Endothelial cell of umbilical vein (primary cell): ENCODE results near the genes DUS4L and PNPLA8.

DNA sequence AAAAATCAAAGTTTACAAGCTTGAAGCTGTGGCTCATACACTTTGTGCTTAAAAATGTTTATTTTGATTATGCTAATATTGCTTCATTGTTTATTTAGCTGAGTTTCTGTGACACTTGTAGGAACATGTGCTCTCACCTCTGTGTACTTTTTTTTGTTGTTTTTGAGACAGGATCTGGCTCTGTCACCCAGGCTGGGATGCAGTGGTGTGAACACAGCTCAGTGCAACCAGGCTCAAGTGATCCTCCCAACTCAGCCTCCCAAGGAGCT is 84.6 kb upstream of the SYPL1 start:
- PRO-cap = no peak
CAGE:
- cytosol, long polyA minus RNA = no peak
- cytosol, long polyA plus RNA = no peak
- long polyA plus RNA = no peak
- nucleus, long polyA minus RNA = no peak
- nucleus, long polyA plus RNA = no peak

- PRO-cap = no peak
CAGE:
- cytosol, long polyA minus RNA = no peak
- cytosol, long polyA plus RNA = no peak
- long polyA plus RNA = no peak
- nucleus, long polyA minus RNA = no peak
- nucleus, long polyA plus RNA = no peak
Measured at GRCh38 chr7:106206611-106207326, 78.0 kb downstream of the NAMPT start.

DNA sequence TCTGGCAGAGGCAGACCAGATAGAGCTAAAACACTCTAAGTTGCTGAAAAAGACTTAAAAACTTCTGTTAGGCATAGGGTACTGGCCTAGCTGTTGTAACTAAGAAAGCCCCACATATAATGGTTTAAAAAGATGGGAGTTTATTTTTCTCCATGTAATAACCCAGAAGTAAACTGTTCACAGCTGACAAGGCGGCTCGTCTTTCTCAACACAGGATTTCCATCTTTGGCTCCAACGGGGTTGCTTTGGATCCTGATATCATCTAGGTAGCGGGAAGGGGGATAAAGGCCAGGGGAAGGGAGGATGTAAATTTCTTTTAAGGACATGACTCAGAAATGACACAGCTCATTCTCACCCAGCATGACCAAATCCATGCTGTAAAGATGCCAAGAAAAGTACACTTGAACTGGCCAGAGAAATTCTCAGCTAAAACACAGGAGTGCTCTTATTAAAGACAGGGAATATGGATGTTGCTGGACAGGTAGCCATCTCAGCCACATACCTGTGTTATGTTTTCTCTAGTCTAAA is 68.4 kb downstream of the NAMPT start:
- PRO-cap = bidirectional peak, plus-strand start at position 448 of the sequence, minus-strand start at position 227 of the sequence
CAGE:
- cytosol, long polyA minus RNA = no peak
- cytosol, long polyA plus RNA = no peak
- long polyA plus RNA = no peak
- nucleus, long polyA minus RNA = no peak
- nucleus, long polyA plus RNA = no peak

DNA sequence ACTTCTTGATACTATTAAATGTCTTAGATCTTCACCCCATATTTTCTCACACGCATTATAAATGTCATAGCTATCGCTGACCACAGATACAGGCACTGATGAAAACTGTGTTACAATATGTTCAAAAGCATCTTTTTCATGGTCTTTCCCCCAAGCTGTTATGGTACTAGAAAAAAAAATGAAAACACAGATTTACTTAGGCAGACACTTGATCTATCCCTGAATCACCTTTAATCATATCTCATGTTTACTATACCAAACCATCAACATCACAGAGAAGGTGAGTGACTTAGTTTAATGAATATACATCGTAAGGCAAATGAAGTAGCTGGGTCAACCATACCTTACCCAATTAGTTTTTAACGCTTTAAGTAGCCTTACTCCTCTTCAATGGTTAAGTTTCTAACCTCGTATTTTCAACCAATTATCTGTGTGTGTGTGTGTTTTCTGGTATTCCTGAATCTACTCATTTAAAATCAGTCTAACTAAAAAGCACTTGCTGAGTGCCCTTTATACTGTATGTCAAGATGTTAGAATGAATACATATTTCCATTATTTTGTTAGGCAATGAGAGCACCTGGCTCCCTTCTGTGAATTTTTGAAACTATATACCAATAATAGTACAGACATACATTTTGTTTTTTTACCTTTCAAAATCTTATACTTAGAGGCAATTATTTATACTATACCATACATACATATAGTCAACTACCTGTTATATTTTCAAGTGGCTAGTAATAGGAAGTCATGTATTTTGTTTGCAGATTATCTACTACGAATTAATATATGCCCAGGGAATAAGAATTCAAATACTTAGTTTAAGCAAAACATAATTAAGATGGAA is 21.1 kb downstream of the NAMPT start:
- PRO-cap = no peak
CAGE:
- cytosol, long polyA minus RNA = no peak
- cytosol, long polyA plus RNA = no peak
- long polyA plus RNA = no peak
- nucleus, long polyA minus RNA = no peak
- nucleus, long polyA plus RNA = no peak

DNA sequence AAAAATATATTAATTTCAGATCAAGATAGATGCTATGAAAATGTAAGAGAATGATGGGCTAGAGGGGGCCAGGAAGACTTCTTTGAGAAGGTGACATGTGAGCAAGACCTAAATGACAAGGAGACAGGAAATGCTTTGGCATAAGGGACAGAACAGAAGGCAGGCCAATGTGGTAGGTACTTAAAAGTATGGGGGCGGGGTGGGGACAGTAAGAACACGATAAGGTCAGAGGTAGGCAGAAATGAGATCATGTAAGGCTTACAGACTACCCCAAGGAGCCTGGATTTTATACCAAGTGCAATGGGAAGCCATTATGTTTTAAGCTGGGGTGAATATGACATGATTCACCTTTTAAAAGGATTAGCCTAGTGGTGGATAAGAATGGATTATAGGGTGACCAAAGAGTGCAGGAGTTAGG is 5.0 kb downstream of the NAMPT start:
- PRO-cap = no peak
CAGE:
- cytosol, long polyA minus RNA = no peak
- cytosol, long polyA plus RNA = no peak
- long polyA plus RNA = no peak
- nucleus, long polyA minus RNA = no peak
- nucleus, long polyA plus RNA = no peak

GRCh38 chr7:106326555-106327138 is 41.9 kb upstream of the NAMPT start:
- PRO-cap = no peak
CAGE:
- cytosol, long polyA minus RNA = no peak
- cytosol, long polyA plus RNA = no peak
- long polyA plus RNA = no peak
- nucleus, long polyA minus RNA = no peak
- nucleus, long polyA plus RNA = no peak

DNA sequence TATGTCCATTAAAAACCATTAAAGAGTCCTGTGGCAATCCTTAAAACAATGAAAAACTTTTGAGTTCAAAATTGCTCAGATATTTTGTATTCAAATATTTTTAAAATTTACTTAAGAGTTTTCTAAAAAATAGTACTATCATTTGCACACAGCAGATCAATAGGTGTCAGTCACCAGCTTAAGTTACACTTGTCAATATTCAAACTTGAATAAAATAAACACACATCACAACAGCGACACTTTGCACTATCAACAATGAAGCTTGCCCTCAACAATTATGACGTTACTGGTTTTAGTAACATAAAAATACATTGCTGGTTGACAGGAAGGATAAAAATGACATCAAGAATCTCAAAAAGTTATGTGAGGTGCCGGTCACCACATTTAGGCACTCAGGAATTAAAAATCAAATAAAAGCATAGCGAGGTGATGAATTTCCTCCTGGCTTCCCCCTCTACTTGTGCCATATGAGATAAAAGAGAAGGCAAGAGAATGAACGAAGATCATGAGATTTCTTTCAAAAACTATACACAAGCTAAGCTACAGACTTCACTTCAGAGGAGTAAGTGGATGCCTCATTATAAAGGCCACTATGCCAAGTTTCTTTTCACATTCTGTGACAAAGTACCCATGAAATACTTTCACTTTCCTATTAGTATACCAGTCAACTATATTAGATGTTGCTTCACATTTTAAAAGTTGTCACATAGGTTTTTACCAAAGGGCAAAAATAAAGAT is 3.8 kb downstream of the CCDC71L start:
- PRO-cap = no peak
CAGE:
- cytosol, long polyA minus RNA = no peak
- cytosol, long polyA plus RNA = start-site peak on the minus strand centred at position 248 of the sequence, 52 bp wide, 73 and 72 reads in 2 replicates; start-site peak on the minus strand centred at position 379 of the sequence, 12 bp wide, 30 and 31 reads in 2 replicates; start-site peak on the minus strand centred at position 448 of the sequence, 18 bp wide, 87 and 98 reads in 2 replicates
- long polyA plus RNA = start-site peak on the minus strand centred at position 256 of the sequence, 65 bp wide, 135 and 166 reads in 2 replicates
- nucleus, long polyA minus RNA = no peak
- nucleus, long polyA plus RNA = start-site peak on the minus strand centred at position 6 of the sequence, 98 bp wide, 11 and 22 reads in 2 replicates; start-site peak on the minus strand centred at position 262 of the sequence, 81 bp wide, 25 and 45 reads in 2 replicates

DNA sequence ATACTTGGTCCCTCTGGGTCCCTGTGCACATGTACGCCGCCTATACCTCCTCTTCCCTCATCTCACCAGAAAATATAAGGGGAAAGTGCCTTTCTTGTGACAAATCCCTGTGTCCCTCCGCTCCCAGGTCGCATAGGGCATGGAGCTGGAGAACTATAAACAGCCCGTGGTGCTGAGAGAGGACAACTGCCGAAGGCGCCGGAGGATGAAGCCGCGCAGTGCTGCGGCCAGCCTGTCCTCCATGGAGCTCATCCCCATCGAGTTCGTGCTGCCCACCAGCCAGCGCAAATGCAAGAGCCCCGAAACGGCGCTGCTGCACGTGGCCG is 2.3 kb downstream of the PIK3CG start:
- PRO-cap = no peak
CAGE:
- cytosol, long polyA minus RNA = no peak
- cytosol, long polyA plus RNA = no peak
- long polyA plus RNA = no peak
- nucleus, long polyA minus RNA = no peak
- nucleus, long polyA plus RNA = no peak

DNA sequence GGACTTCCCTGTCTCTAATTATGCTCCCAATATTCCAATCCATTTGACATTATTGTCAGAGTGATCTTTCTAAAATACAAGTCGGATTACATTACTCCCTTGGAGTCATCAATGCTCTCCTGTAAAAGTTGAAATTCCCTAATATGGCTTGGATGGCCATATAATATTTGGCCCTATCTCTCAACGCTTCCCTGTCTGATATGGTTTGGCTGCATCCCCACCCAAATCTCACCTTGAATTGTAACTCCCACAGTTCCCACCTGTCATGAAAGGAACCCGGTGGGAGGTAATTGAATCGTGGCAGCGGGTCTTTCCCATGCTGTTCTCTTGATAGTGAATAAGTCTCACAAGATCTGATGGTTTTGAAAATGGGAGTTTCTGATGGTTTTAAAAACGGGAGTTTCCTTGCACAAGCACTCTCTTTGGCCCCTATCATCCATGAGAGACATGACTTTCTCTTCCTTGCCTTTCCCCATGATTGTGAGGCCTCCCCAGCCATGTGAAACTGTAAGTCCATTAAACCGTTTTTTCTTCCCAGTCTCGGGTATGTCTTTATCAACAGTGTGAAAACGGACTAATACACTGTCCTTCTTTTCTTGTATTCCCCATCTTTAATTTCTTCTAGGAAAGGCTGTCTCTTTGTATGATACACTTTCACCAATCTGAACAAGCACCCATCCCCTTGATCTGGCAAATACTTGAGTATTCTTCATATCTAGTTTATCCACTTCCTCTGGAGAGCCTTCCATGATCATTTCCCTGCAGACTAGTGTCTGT is 17.5 kb upstream of the GPR22 start:
- PRO-cap = no peak
CAGE:
- cytosol, long polyA minus RNA = no peak
- cytosol, long polyA plus RNA = no peak
- long polyA plus RNA = no peak
- nucleus, long polyA minus RNA = no peak
- nucleus, long polyA plus RNA = no peak

GRCh38 chr7:107492485-107493011 is 22.7 kb downstream of the GPR22 start:
- PRO-cap = no peak
CAGE:
- cytosol, long polyA minus RNA = no peak
- cytosol, long polyA plus RNA = no peak
- long polyA plus RNA = no peak
- nucleus, long polyA minus RNA = no peak
- nucleus, long polyA plus RNA = no peak

DNA sequence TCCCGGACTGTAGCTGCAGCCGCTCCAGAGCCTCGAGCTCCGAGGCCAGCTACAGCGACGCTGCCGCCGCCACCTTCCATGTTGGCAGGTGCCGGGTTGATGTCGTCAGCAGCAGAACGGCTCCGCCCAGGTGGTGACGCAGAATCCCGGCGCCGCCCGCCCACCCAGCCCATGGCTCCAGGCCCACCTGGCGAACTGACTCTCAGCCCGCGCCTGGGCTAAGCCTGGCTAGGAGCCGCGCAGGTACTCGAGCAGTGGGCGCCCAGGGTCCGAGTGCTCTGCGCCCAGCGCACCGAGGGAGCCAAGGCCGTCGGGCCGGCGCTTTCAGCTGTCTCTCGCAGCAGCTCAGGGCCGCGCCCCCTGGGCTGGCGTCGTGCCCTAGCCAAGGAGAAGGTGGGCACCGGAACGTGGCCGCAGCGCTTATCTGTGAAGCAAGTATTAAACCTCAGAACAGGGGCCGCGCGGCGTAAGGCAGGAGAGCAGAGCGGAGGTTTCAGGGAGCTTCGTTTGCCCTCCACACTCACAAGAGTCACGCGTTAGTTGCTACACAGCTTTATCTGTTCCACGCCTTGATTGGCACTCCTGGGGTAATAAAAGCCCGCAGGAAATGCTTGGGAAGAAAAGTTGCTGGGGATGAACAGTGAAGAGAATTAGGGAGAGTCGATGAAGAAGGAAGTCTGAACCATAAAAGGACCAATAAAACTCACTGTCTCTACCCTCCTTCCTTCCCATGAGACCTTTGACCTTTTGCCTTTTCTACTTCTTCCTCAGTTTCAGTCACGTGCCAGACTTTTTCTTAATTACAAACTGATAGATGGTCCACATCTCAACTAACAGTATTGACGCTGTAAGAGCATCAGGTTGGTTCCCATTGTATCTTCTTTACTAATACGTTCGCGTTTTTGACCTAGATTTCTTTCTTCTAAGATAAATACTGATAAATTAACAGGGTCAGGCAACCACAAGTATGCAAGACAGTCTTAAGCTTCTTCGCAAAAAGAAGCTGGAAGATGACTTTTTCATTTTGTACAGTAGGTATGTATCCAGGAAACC is at the start of gene DUS4L:
DUS4L (plus strand) TSS at position 155 of the 1,053 bp plus-strand sequence.
- PRO-cap = bidirectional peak, plus-strand start at position 205 of the sequence, minus-strand start at position 62 of the sequence; bidirectional peak, plus-strand start at position 620 of the sequence, minus-strand start at position 530 of the sequence
CAGE:
- cytosol, long polyA minus RNA = start-site peak on the minus strand centred at position 91 of the sequence, 10 bp wide, 24 reads
- cytosol, long polyA plus RNA = start-site peak on the minus strand centred at position 89 of the sequence, 19 bp wide, 72 and 87 reads in 2 replicates; start-site peak on the minus strand centred at position 587 of the sequence, 212 bp wide, 18 and 25 reads in 2 replicates
- long polyA plus RNA = start-site peak on the minus strand centred at position 93 of the sequence, 29 bp wide, 198 and 477 reads in 2 replicates; start-site peak on the minus strand centred at position 551 of the sequence, 70 bp wide, 38 and 47 reads in 2 replicates
- nucleus, long polyA minus RNA = start-site peak on the minus strand centred at position 62 of the sequence, 69 bp wide, 1,264 reads; start-site peak on the plus strand centred at position 187 of the sequence, 51 bp wide, 107 reads; start-site peak on the minus strand centred at position 529 of the sequence, 19 bp wide, 188 reads; start-site peak on the minus strand centred at position 672 of the sequence, 122 bp wide, 119 reads
- nucleus, long polyA plus RNA = start-site peak on the minus strand centred at position 89 of the sequence, 20 bp wide, 264 and 227 reads in 2 replicates; start-site peak on the minus strand centred at position 543 of the sequence, 55 bp wide, 47 and 25 reads in 2 replicates

DNA sequence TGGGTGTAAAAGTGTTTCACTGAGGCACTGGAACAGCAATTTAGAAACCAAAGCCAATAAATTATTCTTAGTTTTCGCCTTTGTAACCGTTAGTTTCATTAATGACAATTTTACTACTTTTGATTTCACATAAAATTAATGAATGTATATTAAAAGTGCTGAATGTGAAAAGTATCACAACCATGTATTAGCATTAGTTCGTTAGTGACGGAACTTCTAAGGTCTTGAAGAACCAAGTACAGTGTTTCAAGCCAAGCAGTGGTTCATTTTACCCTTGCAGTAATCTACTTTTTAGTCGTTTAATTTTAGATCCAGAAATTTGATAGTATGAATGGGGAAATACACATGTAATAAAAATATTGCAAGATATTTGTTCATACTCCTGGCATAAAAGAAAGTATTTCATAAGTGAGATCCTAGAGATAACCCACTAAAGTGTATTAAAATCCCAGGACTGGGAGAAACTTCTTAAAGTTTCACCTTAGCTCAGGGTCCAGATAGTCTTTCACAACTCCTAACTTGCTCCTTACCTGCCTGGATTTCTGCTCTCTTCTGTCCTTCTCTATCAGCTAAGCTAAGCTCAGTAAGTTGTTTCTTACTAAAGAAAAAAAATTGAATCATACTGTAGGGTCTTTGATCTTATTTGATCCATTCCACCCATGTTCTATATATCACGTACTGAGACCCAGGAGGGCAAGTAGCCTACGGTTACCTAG is 1.4 kb downstream of the BCAP29 start:
- PRO-cap = no peak
CAGE:
- cytosol, long polyA minus RNA = no peak
- cytosol, long polyA plus RNA = no peak
- long polyA plus RNA = no peak
- nucleus, long polyA minus RNA = no peak
- nucleus, long polyA plus RNA = no peak

GRCh38 chr7:107595117-107595731 is 15.2 kb downstream of the BCAP29 start:
- PRO-cap = bidirectional peak, plus-strand start at chr7:107595137, minus-strand start at chr7:107595073; bidirectional peak, plus-strand start at chr7:107595662, minus-strand start at chr7:107595346
CAGE:
- cytosol, long polyA minus RNA = no peak
- cytosol, long polyA plus RNA = no peak
- long polyA plus RNA = no peak
- nucleus, long polyA minus RNA = start-site peak on the minus strand at chr7:107595338-107595344, 40 reads
- nucleus, long polyA plus RNA = no peak

DNA sequence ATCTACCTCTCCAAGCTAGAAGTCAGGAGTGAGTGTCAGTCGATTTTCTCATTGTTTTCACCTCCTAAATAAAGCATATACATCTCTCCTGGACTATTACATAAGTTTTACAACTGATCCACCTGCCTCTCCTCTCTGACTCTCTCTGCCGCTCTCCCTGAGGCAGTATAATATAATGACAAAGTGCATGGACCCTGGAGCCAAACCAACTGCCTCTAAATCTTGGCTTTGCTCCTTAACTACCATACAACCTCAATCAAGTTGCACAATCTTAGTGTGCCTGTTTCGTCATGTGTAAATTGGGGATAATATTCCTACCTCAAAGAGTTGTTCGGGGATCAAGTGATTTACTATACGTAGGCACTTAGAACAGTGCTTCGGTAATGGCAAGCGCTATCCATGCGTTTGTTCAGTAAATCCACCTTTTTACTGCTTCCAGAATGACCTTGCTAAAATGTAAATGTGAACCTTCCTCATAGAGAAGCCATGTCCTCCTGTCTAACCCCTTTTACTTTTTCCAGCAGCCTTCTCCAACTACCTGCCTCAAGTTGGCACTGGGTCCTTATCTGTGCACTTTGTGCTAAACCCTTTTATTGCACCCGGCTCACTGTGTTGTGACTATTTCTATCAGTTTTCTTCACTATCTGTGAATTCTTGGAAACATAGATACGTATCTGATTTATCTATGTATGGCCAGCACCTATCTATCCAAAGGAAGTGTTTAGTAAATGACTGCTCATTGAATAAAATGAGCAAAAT is 30.6 kb upstream of the DLD start:
- PRO-cap = no peak
CAGE:
- cytosol, long polyA minus RNA = no peak
- cytosol, long polyA plus RNA = no peak
- long polyA plus RNA = no peak
- nucleus, long polyA minus RNA = no peak
- nucleus, long polyA plus RNA = no peak

- PRO-cap = no peak
CAGE:
- cytosol, long polyA minus RNA = no peak
- cytosol, long polyA plus RNA = no peak
- long polyA plus RNA = no peak
- nucleus, long polyA minus RNA = no peak
- nucleus, long polyA plus RNA = no peak
Measured at GRCh38 chr7:107905338-107905892, 14.4 kb downstream of the DLD start.

DNA sequence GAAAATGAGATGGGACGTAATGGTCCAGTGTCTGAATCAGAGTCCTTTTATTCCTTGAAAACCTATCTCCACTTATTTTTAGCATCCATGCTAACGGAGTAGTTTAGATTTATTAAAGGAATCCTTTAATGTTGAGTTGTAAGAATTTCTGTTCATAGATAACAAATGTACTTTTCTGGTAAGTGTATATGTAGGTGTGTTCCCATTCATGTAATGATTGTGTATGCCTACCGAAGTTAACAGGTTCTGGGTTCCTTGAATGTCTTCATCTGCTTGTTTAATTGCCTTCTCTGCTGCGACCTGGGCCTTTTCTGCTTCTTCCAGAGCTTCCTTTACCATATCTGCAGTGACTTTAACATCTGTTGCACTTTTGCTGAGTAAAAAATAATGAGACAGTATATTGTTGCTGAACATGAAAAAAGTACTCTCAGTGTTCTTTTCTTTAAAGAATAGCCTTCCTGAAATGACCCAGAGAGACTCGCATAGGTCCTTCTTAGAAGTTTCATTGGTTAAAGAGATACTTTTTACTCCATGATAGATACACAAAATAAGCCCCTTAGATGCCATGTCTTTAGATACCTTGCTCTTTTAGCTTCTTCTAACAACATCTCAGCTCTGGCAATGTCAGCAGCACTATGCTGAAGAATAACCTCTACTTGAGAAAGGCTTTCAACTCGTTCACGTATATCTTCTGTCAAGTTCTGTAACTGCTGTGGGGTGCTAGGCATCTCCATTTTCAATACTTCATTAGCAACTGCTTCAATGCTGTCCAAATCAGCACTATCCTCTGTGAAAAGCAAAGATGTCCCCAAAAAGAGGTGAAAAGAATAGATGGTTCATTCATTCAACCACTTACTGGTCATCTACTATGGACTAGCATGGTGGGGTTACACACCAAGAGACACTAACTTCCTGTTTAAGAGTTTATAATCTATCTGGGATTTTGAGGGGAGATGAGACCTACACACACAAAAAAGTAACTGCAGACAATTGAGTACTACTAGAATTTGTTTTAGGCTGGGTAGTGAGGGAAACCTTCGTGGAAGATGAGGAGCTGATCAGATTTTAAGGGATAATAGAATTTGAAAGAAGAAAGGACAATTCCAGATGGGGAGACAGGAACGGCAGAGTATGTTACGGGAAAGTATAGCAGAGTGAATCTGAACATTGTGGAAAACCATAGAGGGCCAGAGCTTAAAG is 38.2 kb downstream of the DLD start:
- PRO-cap = no peak
CAGE:
- cytosol, long polyA minus RNA = start-site peak on the minus strand centred at position 335 of the sequence, 54 bp wide, 40 reads; start-site peak on the minus strand centred at position 765 of the sequence, 51 bp wide, 46 reads
- cytosol, long polyA plus RNA = start-site peak on the minus strand centred at position 320 of the sequence, 102 bp wide, 589 and 195 reads in 2 replicates; start-site peak on the minus strand centred at position 687 of the sequence, 208 bp wide, 595 and 330 reads in 2 replicates
- long polyA plus RNA = no peak
- nucleus, long polyA minus RNA = no peak
- nucleus, long polyA plus RNA = start-site peak on the minus strand centred at position 552 of the sequence, 573 bp wide, 1,354 and 1,815 reads in 2 replicates

- PRO-cap = no peak
CAGE:
- cytosol, long polyA minus RNA = no peak
- cytosol, long polyA plus RNA = no peak
- long polyA plus RNA = no peak
- nucleus, long polyA minus RNA = no peak
- nucleus, long polyA plus RNA = no peak
Measured at GRCh38 chr7:107966634-107967066, 36.3 kb downstream of the LAMB1 start.

DNA sequence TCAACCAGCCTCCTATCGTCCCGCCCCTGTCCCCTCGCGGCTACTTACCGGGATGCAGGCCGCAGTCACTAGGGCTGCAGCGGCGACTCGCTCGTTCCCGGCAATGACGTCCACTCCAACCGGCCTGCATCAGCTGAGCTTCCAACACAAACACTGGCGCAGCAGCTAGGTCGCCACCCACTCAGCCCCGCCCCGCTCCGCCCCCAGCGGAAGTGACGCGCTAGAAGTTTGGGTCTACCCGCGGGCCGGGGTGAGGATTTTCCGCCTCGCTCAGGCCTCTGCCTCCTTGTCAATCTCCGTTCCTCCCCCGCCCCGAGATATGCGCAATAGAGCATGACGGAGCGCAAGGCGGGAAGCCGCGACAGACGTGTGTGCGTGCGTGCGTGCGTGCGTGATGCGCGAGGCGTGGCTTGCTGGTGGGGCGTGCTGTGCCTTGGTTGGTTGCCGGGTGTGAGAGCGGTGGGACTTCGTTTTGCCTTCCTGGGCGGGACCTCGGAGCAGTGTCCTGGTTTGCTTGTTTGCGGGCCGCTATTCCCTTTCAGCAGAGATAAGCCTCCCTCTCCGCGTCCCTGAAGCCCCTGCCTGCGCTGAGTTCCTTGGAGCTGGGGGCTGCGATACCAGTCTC is at the start of gene PNPLA8:
PNPLA8 (minus strand) TSS at position 155 of the 625 bp plus-strand sequence.
- PRO-cap = bidirectional peak, plus-strand start at position 470 of the sequence, minus-strand start at position 105 of the sequence
CAGE:
- cytosol, long polyA minus RNA = no peak
- cytosol, long polyA plus RNA = start-site peak on the minus strand centred at position 113 of the sequence, 101 bp wide, 155 and 286 reads in 2 replicates
- long polyA plus RNA = no peak
- nucleus, long polyA minus RNA = no peak
- nucleus, long polyA plus RNA = no peak

GRCh38 chr7:110084428-110084812 is 1006.5 kb upstream of the LRRN3 start:
- PRO-cap = no peak
CAGE:
- cytosol, long polyA minus RNA = no peak
- cytosol, long polyA plus RNA = no peak
- long polyA plus RNA = no peak
- nucleus, long polyA minus RNA = no peak
- nucleus, long polyA plus RNA = no peak

- PRO-cap = no peak
CAGE:
- cytosol, long polyA minus RNA = no peak
- cytosol, long polyA plus RNA = no peak
- long polyA plus RNA = no peak
- nucleus, long polyA minus RNA = no peak
- nucleus, long polyA plus RNA = no peak
Measured at GRCh38 chr7:110822000-110823086, 268.6 kb upstream of the LRRN3 start.